Lower leg skin (tissue), 2 donors: Measurements from ENCODE around the gene KRAS.

GRCh38 chr12:22464153-22465044 lies 79.9 kb downstream of the C2CD5 start:
- PRO-cap: no peak
- RAMPAGE, long total RNA, 2 experiments: no peak in any of the 2 experiments

DNA sequence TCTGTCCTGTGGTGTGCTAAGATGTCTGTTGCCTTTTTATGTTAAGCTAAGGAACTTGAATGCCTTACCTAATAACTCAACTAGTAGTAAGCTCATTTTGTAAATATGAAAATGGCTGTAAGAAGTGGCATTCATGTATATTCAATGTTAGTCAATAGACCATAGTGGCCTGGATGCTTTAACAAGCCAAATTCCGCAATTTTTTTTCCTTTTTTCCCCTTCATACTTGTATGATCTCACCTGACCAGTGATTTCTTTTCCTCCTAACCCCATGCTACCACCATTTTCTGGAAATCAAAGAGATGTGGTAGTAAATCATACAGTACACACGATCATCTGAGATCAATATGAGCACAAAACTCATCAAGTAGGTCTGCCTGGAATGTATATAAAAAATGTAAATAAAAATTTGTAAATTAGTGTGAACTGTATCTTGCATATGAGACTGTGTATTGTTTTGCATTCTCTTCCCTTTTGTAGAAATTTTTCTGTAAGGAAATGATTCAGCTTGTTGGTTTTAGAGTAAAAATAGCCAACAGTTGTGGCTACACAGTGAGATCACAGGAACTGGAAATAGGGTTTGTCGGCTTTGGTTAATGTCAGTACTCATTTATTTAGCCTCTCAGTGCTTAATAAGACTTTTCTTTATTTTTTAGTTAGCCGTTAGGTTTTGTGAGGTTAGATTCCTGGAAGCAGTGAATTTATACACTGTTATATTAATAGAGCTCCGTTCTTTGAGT lies 62.5 kb downstream of the ETNK1 start:
- PRO-cap: no peak
- RAMPAGE, long total RNA, 2 experiments: no peak in any of the 2 experiments

DNA sequence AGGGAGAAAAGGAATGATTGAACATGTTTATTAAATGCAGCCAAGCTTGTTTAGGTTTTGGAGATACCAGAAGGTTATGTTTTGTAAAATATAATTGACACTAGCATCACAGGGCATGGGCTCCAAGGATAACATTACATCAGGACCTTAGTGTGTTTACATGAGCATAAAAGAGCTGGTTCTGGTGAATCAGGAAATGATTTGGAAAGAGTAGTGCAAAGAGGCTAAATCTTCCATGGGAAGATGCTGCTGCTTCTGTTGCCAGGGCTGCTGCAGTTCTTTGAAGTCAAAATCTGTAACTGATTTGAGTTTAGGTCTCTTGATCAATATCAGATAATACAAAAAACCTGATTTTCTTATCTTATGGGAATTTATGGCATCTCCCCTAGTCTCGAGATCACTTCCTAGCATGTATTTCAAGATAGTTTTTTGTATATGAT lies 118.8 kb downstream of the ETNK1 start:
- PRO-cap: no peak
- RAMPAGE, long total RNA, 2 experiments: no peak in any of the 2 experiments

GRCh38 chr12:24100778-24101670 lies 151.6 kb upstream of the SOX5 start:
- PRO-cap: no peak
- RAMPAGE, long total RNA, 2 experiments: no peak in any of the 2 experiments

- PRO-cap: no peak
- RAMPAGE, long total RNA, 2 experiments: no peak in any of the 2 experiments
Observed at GRCh38 chr12:24211104-24211854, 261.8 kb upstream of the SOX5 start.

DNA sequence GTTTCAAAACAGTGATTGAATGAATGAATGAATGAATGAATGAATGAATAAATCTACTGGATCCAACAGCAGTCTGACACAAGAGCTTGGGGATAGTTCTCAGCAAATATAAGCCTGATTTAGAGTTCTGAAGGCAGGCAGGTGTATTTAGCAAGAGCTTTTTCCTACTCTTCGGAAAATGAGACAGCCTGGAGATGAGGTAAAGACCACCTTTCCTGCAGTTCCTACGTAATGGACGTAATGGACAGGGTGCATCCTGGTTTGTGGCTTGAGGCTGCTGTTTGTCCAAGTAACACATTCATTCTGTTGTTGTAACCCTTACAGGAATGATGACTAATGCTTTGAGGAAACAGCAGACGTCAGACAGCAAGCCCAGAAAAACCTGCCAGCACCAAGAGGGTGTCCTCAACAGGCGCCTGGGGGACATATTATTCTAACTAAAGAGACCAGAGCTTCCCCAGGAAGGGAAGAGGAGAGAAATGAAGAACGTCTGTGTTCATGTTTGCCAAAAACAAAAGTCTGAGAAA lies 277.4 kb upstream of the SOX5 start:
- PRO-cap: no peak
- RAMPAGE, long total RNA, 2 experiments: no peak in any of the 2 experiments

- PRO-cap: no peak
- RAMPAGE, long total RNA, 2 experiments: no peak in any of the 2 experiments
Observed at GRCh38 chr12:24901836-24902463, 47.0 kb downstream of the BCAT1 start.

DNA sequence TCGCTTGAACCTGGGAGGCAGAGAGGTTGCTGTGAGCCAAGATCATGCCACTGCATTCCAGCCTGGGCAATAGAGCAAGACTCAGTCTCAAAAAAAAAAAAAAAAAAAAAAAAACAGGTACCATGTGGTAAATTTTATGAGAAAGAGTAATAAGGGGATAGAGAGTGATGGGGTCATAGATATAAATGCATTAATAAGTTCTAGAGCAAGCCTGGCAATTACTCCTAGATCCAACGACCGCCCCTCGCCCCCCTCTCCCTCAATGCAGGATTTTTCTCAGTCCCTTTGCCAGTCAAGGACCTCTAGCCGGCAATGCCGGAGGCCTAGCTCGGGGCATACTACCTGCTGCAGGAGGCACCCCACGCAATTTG lies 2.6 kb upstream of the BCAT1 start:
- PRO-cap: no peak
- RAMPAGE, long total RNA, 2 experiments: no peak in any of the 2 experiments

GRCh38 chr12:25186275-25186796 lies 8.6 kb downstream of the DNAI7 start:
- PRO-cap: no peak
- RAMPAGE, long total RNA, 2 experiments: no peak in any of the 2 experiments

DNA sequence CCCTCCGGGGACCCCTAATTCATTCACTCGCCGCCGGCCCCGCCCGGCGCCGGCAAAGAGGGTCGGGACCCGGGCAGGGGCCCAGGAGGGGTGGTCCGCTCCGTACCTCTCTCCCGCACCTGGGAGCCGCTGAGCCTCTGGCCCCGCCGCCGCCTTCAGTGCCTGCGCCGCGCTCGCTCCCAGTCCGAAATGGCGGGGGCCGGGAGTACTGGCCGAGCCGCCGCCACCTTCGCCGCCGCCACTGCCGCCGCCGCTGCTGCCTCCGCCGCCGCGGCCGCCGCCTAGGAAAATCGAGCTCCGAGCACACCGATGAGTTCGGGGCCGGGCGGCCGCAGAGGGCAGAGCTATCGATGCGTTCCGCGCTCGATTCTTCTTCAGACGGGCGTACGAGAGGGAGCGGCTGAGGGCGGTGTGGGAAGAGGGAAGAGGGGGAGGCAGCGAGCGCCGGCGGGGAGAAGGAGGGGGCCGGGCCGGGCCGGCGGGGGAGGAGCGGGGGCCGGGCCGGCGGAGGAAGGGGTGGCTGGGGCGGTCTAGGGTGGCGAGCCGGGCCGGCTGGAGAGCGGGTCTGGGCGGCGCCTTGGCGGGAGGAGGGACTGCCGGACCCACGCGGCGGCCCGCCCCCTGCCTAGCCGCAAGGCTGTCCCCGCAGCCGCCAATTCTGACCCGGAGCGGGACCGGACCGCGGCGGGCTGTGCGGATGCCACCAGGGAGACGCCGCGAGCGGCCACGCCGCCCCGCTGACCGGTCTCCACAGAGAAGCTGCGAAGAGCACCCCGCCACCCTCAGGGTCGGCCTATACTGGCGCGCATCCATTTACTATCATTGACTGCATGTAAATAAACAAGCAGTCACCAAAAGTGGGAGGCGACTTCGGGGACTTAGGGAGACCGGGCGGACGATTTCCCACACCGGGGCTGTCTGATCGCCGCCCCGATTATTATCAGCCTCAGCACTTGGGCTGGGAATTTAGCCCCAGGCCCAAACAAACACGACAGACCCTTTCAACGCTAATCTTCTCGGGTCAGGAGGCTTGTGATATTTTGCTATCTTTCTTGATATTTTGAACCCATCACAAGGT lies at the start of gene KRAS:
Gene KRAS (minus strand): TSS at position 285 of the 1,078 bp plus-strand sequence.
- PRO-cap: bidirectional peak, plus-strand start at position 377 of the sequence, minus-strand start at position 283 of the sequence; unidirectional peak, plus-strand start at position 655 of the sequence; bidirectional peak, plus-strand start at position 867 of the sequence, minus-strand start at position 752 of the sequence
- RAMPAGE, long total RNA, 2 experiments: start-site peak on the minus strand in 1 of 2 experiments, centred at position 257 of the sequence, 19 reads per replicate

DNA sequence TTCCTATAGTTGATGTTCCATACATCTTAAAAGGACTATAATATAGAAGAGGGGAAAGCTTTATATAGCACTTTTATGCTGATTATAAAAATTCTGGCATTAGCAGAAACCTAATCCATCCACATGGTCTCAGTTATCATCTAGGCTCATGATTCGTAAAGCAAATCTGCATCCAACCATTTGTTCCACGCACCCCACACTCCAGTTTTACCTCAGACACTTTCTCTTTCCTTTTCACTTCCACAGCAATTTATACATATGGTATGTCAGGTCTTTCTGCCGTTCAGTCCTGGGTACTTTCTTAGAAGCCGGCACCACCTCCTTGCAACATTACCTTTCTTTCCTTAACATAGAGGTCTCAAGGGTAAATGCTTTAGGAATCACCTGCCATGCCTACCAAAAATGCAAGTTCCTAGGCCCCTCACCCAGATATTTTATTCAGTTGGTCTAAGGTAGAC lies 2.6 kb upstream of the KRAS start:
- PRO-cap: no peak
- RAMPAGE, long total RNA, 2 experiments: no peak in any of the 2 experiments

DNA sequence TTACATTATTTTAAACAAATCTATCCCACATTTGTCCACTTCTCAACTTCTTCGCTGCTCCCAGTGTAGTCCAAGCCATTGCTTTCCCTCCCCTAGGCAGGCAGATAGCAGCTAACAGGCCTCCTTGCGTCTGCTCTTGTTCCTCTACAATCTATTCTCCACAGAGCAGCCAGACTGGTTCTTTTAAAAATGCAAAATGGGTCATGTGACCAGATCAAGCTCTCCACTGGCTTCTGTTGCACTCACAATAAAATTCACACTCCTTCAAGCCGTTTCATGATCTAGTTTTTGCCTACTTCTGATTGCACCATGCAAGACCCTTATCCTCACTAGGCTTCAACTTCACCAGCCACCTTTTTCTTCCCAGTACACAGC lies 6.0 kb upstream of the KRAS start:
- PRO-cap: no peak
- RAMPAGE, long total RNA, 2 experiments: no peak in any of the 2 experiments

DNA sequence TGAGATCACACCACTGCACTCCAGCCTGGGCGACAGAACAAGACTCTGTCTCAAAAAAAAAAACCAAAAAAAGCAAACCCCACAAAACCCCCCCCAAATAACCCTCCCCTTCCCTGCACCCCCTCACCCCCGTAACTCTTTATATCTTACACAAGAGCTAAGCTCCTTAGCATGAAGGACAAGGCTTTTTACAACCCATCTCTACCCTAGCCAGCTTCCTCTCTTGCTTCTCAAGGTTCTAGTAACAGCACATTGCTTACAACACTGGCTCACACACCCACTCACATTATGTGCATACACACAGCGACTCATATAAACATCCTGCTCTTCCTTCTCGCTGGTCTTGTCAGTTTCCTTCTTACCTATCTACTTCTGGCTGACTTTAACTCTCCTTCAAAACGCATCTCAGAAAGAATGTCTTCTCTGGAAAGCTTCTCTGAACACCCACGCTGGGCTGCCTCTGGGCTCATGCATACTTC lies 126.6 kb upstream of the KRAS start:
- PRO-cap: no peak
- RAMPAGE, long total RNA, 2 experiments: no peak in any of the 2 experiments

DNA sequence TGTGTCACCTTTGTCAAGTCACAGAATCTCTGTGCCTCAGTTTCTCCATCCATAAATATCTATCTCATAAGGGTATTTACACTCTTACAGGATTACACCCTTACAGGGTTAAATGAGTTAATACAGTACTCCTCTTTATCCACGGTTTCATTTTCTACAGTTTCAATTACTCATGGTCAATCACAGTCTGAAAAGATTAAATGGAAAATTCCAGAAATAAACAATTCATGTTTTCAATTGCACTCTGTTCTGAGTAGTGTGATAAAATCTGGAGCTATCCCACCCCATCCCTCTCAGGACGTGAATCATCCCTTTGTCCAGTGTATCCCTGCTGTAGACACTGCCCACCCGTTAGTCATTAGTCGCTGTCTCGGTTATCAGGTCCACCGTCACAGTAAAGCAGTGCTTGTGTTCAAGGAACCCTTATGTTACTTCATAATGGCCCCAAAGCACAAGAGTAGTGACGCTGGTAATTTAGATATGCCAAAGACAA lies 140.9 kb upstream of the LMNTD1 start:
- PRO-cap: no peak
- RAMPAGE, long total RNA, 2 experiments: no peak in any of the 2 experiments

DNA sequence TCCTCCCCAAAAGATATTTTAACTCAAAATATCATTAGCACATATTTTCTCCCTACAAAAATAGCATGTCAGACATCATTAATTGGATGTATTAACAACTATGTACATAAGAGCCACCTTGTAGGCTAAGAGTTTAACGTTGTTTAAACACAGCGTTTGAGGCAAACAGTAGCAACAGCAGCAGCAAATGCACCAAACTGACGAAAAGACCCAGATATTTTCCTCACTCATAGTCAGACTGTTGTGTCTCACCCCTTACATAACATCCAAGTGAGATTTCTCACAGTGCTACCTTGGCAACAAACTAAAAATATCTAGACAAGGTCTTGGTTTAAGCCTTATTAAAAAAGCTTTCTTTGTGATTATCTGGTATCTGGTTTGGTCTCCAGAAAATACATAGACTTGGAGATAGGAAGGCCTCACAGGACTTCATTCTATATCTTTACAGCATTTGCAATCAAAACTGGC lies 4.3 kb downstream of the BHLHE41 start:
- PRO-cap: no peak
- RAMPAGE, long total RNA, 2 experiments: no peak in any of the 2 experiments

- PRO-cap: unidirectional peak, plus-strand start at chr12:26122275; unidirectional peak, plus-strand start at chr12:26122444; bidirectional peak, plus-strand start at chr12:26122550, minus-strand start at chr12:26122545
- RAMPAGE, long total RNA, 2 experiments: no peak in any of the 2 experiments
Observed at GRCh38 chr12:26121784-26122616, 2.8 kb downstream of the BHLHE41 start.

GRCh38 chr12:26124682-26124835 lies 278 bp downstream of the BHLHE41 start:
- PRO-cap: no peak
- RAMPAGE, long total RNA, 2 experiments: no peak in any of the 2 experiments

- PRO-cap: no peak
- RAMPAGE, long total RNA, 2 experiments: no peak in any of the 2 experiments
Observed at GRCh38 chr12:26158333-26158865, 33.6 kb upstream of the BHLHE41 start.

GRCh38 chr12:26286168-26286613 lies 90.8 kb downstream of the SSPN start:
- PRO-cap: no peak
- RAMPAGE, long total RNA, 2 experiments: no peak in any of the 2 experiments

- PRO-cap: no peak
- RAMPAGE, long total RNA, 2 experiments: no peak in any of the 2 experiments
Observed at GRCh38 chr12:26556183-26556673, 276.8 kb downstream of the ITPR2 start.